Daoy (cell line): ENCODE measurements around the genes PROM1 and FAM184B.

- RAMPAGE, long total RNA: no peak
Measured at GRCh38 chr4:13703953-13704335, 76.4 kb upstream of the BOD1L1 start.

- RAMPAGE, long total RNA: no peak
Measured at GRCh38 chr4:13856493-13856885, 229.0 kb upstream of the BOD1L1 start.

GRCh38 chr4:13907332-13907869, 279.9 kb upstream of the BOD1L1 start:
- RAMPAGE, long total RNA: no peak

DNA sequence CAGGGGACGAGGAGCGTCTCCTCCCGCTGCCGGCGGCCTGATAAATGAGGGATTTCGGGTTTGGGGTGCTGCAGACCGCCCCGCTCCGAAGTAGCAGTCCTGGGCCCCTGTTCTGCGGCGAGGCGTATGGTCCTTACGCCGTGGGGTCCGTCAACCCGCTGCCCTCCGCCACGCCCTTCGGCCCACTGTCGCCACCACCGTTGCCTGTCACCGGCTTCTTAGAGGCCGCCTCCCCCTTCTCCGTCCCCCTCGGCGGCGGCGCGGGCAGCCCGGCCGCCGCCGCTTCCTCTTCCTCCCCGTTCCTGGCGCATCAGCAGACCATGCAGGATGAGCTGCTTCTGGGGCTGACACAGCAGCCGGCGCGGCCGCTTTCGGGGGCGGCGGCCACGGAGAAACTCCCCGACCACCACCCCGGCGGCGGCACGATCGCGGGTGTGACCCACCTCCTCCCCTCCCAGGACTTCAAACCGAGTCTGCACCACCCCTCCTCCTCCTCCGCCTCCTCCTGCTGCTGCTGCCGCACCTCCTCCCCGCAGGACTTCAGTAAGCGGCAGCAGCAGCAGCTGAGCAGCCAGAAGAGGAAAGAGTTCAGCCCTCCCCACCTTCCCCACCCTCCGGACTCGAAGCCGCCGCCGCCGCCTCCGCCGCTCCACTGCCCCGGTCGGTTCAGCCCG, 486 bp downstream of the CPEB2 start:
- RAMPAGE, long total RNA: no peak

- RAMPAGE, long total RNA: no peak
Measured at GRCh38 chr4:15106316-15106897, 104.1 kb downstream of the CPEB2 start.

GRCh38 chr4:15654337-15654607, 885 bp downstream of the FBXL5 start:
- RAMPAGE, long total RNA: no peak

- RAMPAGE, long total RNA: no peak
Measured at GRCh38 chr4:15809537-15809759, 31.3 kb downstream of the CD38 start.

DNA sequence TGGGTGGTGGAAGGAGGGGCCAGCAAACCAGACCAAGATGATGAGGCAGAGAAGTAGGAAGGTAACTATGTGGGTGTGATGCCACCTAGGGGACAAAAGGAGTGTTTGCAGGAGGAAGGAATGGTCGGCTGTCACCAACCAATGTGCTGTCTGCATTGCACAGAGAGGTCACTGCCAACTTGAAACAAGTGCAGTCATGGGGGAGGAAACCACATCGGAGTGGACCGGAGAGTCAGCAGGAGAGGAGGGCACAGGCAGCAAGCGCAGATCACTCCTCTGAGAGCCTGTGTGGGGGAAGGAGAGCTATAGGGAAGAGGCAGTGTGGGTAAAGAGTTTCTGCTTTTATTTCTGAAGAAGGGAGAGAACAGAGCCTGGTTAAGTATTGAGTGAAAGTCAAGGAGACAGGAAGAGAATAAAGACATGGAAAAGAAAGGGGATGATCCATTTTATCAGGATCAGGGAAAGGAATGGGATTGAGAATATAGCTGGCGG, 38.6 kb upstream of the FGFBP2 start:
- RAMPAGE, long total RNA: no peak

DNA sequence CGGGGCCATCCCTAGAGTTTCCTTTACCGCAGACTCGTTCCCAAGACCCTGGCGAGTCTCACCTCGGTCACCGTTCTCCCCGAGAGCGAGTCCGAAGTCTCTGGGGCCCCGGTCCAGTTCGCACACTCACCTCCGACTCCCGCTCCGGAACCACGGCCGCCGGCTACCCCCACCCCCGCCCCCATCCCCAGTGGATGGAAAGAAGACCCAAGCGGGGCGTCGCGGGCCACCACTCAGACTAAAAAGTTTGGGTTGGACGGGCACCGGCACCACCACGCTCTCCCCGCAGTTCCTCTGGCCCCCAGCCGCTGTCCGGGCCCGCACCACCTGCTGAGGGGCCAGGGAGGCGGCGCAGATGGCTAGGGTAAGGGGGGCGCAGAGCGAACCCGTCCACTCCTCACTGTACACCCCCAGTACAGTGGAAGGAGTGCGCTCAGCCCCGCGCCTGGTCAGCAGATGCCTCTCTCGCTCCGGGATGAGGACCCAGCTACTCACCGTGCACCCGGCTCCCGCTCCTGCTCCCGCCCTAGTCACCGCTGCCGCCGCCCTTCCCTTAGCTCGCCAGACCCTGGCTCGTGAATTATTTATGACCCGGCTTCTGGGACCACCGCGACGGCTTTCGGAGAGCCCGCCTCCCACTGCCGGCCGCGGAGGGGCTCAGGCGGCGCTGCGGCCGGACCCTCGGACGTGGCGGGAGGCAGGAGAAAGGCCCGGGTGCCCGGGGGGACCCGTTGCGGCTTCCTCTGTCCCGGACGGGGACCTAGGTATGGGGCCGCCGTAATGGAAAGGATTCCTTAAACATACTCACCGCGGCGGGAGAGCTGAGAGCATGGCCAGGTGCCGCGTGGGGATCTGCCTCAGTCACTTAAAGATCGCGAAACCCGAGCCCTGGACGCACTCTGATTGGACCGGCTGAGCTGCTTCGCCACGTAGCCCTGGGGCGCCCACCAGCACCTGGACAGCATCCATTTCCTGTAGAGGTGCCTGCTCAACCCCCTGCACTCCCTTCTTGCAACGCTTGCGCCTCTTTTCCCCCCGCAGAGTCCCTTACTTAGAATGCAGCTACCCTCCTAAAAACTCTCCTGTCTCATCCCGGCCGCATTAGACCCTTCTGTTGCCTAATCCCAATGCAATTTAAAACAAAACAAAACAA, at the start of gene PROM1:
Gene PROM1 (minus strand): TSS at position 854 of the 1,153 bp plus-strand sequence.
- RAMPAGE, long total RNA: no peak

- RAMPAGE, long total RNA: no peak
Measured at GRCh38 chr4:16140149-16141425, 56.8 kb upstream of the PROM1 start.

- RAMPAGE, long total RNA: no peak
Measured at GRCh38 chr4:16158110-16158960, 67.9 kb downstream of the TAPT1 start.

- RAMPAGE, long total RNA: no peak
Measured at GRCh38 chr4:16166509-16166958, 59.7 kb downstream of the TAPT1 start.

DNA sequence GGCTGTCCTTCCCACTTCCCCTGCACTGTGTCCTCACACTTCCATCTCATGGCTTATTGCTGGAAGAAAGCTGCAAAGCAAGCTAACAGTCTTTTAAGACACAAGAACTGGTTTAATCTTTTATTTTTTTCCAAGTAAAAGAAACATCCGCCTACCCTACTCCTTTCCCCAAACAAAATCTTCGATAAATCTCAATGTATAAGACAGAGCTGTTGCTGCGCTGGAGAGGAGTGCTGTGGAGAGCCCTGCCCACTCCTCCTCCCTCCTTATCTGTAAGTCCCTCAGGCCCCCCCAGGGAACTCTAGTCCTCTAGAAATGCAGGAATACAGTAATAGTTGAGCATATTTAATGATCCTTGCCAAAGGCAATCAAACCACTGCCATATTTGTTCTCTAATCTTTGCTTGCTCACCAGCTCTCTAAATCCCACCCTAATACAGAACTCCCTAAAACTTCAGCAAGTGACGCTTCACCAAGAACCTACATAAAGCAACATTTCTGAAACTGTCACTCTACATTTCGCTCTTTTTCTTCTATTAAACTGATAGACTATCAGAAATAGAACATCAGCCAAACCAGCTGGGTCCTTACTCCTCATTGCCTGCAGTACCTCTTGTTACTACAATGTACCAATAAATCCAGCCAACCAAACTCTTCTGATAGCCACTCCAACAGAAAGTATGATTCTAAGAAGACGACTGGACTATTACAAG, 13.8 kb downstream of the TAPT1 start:
- RAMPAGE, long total RNA: no peak

DNA sequence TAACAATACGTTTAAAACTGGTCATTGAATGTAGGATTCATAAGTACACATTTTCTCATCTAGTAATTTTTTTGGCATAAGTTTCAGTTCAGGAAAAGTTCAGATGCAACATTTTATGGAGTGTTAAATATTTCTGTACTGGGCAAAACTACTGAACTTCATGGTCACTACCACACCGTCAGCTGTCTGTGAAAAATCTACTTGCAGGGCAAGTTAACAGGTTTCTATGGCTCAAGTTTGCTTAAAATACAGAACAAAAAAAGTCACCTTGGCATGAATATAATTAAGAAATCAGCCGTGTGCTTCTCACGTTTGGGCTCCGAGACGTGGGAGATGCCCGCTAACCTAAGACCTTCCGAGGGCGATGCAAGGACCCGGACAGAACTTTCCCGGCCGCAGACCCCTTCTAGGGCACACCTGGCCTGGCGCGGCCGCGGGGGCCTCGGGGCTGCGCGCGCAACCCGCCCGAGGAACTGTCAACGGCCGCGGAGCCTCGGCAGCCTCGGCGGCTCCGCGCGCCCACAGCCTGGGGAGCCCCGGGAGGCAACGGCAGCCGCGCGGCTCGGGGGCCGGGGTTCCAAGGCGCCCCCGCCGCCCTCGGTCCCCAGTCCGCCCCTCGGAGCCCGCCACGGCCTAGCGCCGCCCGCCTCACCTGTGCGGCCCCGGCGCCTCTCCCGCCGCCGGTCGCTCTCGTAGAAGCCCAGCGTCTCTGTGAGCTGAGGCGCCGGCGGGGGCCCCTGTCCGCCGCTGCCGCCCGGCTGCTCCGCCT, 480 bp downstream of the TAPT1 start:
- RAMPAGE, long total RNA: no peak

DNA sequence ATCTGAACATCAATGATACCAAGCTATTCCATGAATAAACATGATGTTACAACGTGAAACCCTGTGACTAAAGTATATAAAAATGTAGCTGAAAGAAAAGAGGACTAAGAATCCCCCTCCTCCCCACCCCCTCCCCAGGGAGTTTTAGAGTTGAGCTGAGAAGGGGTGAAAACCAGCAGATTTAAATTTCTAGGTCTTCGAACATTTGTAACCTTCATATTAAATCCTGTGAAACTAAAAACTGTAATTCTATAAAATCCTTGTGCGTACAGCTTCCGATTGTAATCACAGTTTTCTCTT, 5.1 kb downstream of the LDB2 start:
- RAMPAGE, long total RNA: no peak

DNA sequence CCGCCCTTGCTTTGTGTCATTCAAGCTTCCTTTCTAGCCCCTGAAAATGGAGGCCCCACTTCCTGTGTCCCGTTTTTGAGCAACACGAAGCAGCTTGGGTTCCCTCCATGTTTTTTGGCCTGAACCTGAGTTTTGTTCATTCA, 70.9 kb upstream of the LDB2 start:
- RAMPAGE, long total RNA: no peak

- RAMPAGE, long total RNA: no peak
Measured at GRCh38 chr4:17559335-17559820, 17.6 kb upstream of the LAP3 start.

DNA sequence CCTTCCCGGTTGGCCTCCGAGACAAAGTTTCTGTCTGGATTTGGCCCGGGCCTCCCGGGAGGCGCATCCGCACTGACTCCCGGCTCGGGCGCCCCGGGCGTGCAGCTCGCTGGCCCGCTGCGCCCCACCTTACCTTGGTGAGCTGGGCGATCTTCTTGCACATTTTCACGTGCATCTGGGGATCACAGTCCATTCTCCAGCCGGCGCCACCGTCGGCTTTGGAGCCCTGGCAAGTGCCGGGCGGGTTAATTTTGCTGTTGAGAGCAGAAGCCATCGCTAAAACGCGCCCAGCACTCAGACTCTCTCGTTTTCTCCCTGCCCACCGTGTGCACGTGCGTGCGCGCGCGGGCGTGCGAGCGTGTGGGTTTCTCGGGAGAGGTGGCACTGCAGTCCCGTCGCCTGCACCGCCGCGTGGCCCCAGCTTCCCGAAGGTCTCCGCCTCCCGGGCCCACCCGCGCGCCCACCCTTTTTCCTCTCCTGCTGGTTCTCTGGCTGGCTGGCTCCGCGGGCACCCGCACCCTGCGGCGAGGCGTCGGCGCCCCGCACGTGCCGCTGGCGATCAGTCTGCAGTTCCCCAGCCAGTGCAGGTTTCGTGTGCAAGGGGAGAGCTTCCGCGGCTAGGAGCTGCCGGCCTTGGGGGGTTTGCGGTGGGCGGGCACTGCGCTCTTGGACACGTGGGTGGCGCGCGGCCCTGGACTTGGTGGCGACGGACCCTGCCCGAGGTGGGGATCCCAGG, at the start of gene FAM184B:
Gene FAM184B (minus strand): TSS at position 596 of the 736 bp plus-strand sequence.
- RAMPAGE, long total RNA: no peak

DNA sequence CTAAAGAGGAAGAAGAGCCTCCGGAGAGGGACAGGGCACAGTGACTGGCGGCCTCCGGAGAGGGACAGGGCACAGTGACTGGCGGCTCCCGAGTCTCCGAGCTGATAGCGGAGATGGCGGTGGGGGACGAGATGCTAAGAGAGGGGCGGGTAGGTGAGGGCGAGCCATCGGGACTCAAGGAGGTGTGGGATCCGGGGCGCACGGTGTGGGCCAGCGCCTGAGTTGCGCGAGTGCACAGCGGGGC, 263 bp upstream of the FAM184B start:
- RAMPAGE, long total RNA: no peak

GRCh38 chr4:20110182-20110613, 141.5 kb upstream of the SLIT2 start:
- RAMPAGE, long total RNA: no peak